Measurements from ENCODE around the gene ZNF330.

DNA sequence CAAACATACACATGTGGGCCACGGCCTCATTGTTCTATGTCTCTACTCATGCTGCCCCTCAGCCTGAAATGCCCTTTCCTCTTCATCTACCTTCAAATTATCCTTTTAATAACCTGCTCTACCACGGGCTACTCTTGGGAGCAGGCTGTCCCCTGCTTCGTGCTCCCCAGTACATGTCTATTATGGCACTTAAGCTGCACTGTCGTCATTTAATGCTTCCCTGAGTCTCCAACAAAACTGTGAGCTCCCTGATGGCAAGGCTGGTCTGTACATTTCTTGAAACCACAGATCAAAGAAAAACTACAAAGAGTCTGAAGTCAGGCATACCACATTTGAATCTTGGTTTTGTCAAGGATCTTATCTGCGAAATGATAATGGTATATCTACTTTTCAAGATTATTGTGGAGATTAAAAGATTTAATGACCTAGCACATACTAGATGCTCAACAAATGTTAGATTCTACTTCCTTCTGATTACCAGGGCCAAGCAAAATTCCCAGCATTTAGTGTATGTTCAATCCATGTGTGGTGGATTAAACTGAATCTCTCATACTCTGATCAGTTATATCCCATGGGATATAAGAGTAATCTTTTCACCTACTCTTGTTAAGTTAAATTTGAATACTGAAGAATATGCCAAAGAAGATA is 45.7 kb downstream of the MAML3 start:
- RRBS: no CpG with 5 or more reads among the region's 5 CpGs
CAGE:
- cytosol, long polyA plus RNA: no peak
- long polyA plus RNA: no peak
- nucleus, long polyA plus RNA: no peak

DNA sequence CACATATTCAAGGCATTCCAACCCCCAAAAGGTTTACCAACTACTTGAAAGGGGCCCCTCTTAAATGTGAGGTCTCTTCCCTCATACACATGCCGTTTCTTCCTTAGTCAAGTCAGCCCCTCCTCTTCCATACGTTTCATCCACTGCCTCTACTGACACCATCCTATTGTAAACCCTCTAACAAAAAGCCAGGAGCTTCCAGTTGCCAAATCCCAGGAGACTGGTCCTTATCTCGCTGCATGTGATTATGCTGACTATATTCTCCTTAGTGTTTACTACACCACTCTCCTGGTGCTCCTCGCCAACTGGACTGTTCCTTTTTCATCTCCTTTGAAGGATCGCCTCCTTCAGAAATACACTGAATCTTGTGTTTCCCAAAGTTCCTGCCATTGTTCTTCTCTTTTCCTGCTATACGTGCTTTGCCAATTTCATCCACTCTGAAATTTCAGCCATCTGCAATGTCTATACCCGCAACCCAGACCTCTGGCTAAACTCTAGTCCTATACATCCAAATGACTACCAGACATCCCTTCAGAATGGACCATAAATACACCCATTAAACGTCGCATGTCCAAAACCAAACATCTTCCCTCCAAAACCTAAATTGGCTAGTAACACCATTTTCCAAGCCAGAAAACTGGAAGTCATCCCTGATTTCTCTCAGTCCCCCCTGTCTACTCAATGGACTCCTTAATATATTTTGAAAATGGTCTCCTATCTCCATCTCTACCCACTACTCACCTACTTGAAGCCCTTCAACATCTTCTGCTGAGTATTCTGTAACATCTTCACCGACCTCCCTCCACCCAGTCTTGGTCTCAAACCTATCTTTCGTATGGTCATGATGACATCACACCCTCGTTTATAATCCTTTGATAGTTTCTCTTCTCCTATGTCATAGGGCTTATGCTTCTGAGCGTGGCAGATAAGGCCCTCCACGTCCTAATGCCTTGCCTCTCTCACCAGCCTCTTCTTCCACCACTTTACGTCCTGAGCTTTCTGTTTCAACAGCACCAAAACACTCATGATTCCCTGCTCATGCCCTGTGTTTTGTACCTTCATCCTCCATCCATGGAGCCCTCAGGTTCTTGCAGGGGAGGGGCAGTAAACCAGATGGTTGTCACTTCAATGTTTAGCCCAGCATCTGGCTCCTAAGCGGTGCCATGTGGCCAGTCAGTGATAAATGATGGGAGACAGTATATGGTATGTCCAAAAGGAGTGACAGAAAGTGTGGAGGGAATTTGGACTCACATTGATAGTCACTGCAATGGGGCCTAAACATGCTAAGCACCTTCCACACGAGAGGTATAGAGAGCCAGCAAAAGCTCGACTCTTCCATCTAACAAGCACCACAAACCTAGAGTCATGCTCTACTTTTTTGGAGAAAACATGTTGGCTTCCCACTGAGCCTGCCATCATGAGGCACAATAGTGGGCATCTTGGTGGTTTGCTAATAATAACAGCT is 27.3 kb downstream of the MAML3 start:
- RRBS: no CpG with 5 or more reads among the region's 18 CpGs
CAGE:
- cytosol, long polyA plus RNA: no peak
- long polyA plus RNA: no peak
- nucleus, long polyA plus RNA: no peak

DNA sequence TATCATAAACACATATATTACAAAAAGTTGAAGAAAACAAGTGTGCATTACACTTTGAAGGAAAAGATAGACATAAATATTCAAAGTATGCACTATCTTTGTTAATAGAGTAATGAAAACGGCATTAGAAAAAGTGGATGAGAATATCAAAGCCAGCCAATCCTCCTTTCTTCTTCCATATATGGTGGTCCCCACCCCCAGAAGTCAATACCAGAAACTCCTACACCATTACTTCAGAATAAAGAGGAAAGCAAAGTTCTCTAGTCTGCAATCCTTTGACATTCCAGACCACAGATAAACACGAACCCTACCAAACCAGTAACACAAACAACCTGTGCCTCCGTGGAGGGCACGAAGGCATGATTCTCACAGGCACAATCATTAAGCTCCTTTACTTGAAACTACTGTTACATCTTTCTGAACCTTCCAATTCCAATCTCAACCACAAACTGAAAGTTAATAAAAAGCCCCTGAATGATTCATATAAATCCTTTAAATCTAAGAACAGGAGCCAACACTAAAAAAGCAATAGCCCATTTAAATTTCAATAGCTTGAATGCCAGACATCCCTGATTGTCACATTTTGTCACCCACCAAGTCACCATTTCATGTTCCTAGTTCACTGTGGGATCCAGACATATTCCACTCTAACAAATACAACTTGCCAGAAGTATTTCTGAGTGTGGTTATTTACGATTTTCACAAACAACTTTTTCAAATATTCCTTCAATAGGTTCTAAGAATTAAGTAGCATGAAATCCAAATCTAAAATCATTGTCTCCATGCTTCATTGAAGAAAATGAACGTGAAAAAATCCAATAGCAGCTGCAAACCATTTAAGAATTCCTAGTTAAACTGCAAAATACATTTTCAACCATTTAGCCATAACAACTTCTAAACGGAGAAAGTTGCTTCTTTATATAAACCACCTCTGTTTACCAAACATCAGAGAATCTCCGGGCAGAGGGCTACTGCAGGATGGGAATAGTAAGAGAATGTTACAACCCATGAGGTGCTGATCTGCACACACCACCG is 16.1 kb downstream of the MAML3 start:
- RRBS: no CpG with 5 or more reads among the region's 9 CpGs
CAGE:
- cytosol, long polyA plus RNA: no peak
- long polyA plus RNA: no peak
- nucleus, long polyA plus RNA: no peak

GRCh38 chr4:140151432-140151722 is 2.6 kb downstream of the MAML3 start:
- RRBS: 1% methylated on average over 27 of the region's 38 CpGs
CAGE:
- cytosol, long polyA plus RNA: no peak
- long polyA plus RNA: no peak
- nucleus, long polyA plus RNA: no peak

DNA sequence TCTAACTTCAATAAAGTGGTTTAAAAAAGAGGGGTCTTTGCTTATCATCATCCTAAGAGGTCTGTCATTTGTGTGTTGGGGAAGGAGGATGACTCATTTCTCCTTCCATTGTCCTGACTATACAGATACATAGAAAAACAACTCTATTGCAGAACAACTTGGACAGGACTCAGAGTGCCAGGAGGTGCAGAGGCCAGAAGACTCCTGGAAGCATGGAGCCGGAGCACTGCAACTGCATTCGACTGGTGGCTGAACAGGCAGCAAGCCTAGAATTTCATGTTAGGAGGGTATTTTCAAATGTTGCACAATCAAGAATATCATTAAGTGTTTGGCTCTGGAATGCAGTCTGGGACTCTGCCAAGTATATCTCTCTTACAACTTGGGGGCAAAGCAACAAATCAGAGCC is 35.0 kb upstream of the MAML3 start:
- RRBS: no CpG with 5 or more reads among the region's 2 CpGs
CAGE:
- cytosol, long polyA plus RNA: no peak
- long polyA plus RNA: no peak
- nucleus, long polyA plus RNA: no peak

DNA sequence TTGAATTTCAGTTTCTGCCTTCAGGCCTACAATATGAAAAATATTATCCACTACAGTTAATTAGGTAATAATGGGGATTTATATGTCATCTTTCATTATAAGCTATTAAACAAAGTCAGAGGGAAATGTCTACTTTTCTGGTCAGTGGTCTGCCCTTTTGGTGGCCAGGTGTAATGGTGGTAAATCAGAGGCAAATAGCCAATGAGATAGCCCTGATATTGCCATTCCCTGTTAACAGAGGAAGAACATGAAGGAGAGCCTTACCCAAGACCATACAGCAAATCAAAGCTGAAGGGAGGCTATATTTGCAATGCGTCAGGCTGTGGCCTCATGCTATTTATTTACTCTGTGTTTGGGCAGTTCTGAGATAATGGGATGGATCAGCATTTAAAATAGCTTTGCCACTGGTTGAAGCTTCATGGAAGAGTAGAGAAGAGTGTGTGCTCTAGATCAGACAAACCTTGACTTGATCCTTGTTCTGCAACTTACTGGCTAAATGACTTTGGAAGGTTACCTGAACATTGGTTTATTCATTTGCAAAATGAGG is 73.3 kb upstream of the MAML3 start:
- RRBS: no CpG with 5 or more reads among the region's 1 CpG
CAGE:
- cytosol, long polyA plus RNA: no peak
- long polyA plus RNA: no peak
- nucleus, long polyA plus RNA: no peak

- RRBS: no CpG with 5 or more reads among the region's 4 CpGs
CAGE:
- cytosol, long polyA plus RNA: no peak
- long polyA plus RNA: no peak
- nucleus, long polyA plus RNA: no peak
Measured at GRCh38 chr4:140244175-140244755, 90.3 kb upstream of the MAML3 start.

GRCh38 chr4:140308297-140308920 is 65.0 kb upstream of the SCOC start:
- RRBS: no CpG with 5 or more reads among the region's 10 CpGs
CAGE:
- cytosol, long polyA plus RNA: no peak
- long polyA plus RNA: no peak
- nucleus, long polyA plus RNA: no peak

GRCh38 chr4:140642462-140642810 is 73.7 kb upstream of the UCP1 start:
- RRBS: no CpG with 5 or more reads among the region's 6 CpGs
CAGE:
- cytosol, long polyA plus RNA: no peak
- long polyA plus RNA: no peak
- nucleus, long polyA plus RNA: no peak

DNA sequence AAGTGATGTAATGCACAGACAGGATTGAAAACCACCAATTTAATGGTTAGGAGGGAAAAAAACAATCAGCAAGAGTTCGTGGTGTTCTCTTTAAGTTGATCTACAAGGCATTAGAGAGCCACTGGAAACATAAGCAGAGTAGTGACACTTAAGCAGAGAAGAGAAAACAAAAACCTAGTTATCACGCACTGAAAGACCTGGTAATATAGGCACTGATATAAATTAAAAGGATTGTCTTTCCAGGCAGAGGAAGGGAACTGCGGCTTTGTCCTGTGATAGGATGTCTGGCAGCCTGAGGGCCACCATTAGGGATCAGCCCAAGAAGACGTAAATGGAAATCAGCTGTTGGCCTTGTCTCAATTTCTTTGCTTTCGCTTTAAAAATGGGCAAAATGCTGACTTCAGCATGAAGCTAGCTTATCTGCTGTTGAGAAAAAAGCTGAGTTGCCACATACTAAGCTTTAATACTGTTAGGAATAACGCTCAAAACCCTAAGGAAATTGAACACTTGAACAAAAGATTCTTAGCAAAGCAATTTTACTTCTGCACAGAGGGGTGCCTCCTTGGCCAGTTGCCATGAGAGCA is 84.9 kb upstream of the UCP1 start:
- RRBS: no CpG with 5 or more reads among the region's 6 CpGs
CAGE:
- cytosol, long polyA plus RNA: no peak
- long polyA plus RNA: no peak
- nucleus, long polyA plus RNA: no peak

- RRBS: no CpG with 5 or more reads among the region's 6 CpGs
CAGE:
- cytosol, long polyA plus RNA: no peak
- long polyA plus RNA: no peak
- nucleus, long polyA plus RNA: no peak
Measured at GRCh38 chr4:140673541-140674105, 82.6 kb downstream of the TBC1D9 start.

DNA sequence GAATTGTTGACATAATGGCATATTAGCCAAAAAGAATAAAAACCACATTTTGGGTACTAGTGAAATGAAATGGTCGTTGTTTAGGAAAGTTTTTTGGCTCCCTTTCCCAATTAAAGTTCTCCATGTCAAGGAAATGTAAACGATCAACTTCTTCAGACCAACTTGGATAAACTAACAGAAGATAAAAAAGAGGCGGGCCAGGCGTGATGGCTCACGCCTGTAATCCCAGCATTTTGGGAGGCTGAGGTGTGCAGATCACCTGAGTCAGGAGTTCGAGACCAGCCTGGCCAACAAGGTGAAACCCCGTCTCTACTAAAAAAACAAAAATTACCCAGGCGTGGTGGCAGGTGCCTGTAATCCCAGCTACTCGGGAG is 60.2 kb downstream of the TBC1D9 start:
- RRBS: no CpG with 5 or more reads among the region's 9 CpGs
CAGE:
- cytosol, long polyA plus RNA: no peak
- long polyA plus RNA: no peak
- nucleus, long polyA plus RNA: no peak

DNA sequence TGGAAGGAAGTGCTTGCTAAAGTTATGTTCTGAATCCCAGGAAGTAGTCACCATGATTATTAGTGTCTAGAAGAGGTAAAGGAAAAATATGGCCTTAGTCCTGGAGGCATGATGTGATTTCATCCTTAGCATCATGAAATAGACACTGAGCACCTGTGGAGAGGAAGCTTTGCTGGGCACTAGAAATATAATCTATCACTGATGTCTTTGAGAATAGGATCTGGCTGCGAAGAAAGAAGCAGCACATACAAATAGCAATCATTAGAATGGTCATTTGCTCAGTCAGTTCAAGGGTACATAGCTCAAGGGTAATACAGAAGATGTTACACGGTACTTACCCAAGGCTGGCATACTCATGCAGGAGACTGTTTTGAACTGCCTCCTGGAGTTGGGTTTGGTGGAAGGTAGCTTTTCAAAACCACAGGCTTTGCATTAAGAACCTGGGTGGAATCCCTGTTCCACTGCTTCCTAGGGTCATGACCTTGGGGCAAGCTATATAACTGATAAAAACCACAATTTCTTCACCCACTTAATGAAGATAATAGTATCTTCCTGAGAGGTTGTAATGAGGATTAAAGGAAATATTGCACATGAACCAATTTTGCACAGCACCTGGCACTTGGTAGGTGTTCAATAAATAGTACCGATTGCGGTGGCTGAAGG is 36.6 kb downstream of the TBC1D9 start:
- RRBS: no CpG with 5 or more reads among the region's 4 CpGs
CAGE:
- cytosol, long polyA plus RNA: no peak
- long polyA plus RNA: no peak
- nucleus, long polyA plus RNA: no peak

- RRBS: no CpG with 5 or more reads among the region's 2 CpGs
CAGE:
- cytosol, long polyA plus RNA: no peak
- long polyA plus RNA: no peak
- nucleus, long polyA plus RNA: no peak
Measured at GRCh38 chr4:140982455-140982874, 150.8 kb downstream of the RNF150 start.

- RRBS: no CpG with 5 or more reads among the region's 2 CpGs
CAGE:
- cytosol, long polyA plus RNA: no peak
- long polyA plus RNA: no peak
- nucleus, long polyA plus RNA: no peak
Measured at GRCh38 chr4:141126434-141126835, 6.8 kb downstream of the RNF150 start.

- RRBS: 2% methylated on average over 4 of the region's 62 CpGs
CAGE:
- cytosol, long polyA plus RNA: no peak
- long polyA plus RNA: no peak
- nucleus, long polyA plus RNA: start-site peak on the plus strand at chr4:141220911-141220927, 59 and 97 reads in 2 replicates
Measured at GRCh38 chr4:141220531-141221791, at the start of gene ZNF330. TSS of gene ZNF330 (plus strand) at chr4:141220895.

GRCh38 chr4:141646968-141647560 is 10.7 kb downstream of the IL15 start:
- RRBS: no CpG with 5 or more reads among the region's 3 CpGs
CAGE:
- cytosol, long polyA plus RNA: no peak
- long polyA plus RNA: no peak
- nucleus, long polyA plus RNA: no peak

DNA sequence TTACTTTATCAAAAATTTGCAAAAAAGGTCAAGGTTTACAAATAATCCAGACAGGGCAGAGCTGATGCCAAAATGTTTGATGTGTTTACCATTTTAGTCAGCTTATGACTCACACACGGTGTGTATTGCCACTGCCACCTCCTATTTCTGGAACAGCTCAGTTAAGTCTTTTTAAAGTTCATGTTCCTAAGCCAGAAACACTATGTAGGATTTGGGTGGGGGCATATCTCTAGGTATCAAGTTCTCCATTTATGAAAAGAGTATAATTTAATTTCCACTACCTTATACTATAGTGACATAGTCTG is 580.5 kb downstream of the INPP4B start:
- RRBS: no CpG with 5 or more reads among the region's 1 CpG
CAGE:
- cytosol, long polyA plus RNA: no peak
- long polyA plus RNA: no peak
- nucleus, long polyA plus RNA: no peak

DNA sequence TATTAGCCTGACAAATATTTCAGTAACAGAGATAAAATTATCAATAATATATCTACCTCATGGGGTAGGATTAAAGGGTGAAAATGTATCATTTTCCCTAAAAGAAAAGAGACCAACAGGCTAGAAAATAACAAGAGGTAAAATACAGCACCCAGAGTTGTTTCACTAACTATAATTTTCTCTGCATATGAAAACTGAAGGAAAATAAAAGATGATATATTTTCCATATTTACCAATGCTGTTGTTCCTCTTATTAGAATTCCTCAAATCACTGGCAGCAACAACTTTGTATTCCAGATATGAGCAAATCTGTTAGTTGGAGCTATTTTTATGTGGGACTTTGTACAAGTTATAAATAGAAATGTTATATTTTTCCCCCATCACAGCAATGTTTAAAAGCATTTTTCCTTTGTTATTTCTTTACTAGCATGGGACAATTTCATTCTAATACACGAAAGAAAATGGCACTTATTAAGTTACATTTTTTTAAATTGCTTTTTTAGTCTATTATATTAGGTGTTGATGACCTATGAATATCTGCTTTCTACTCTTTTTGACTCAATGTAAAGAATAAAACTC is 540.4 kb downstream of the INPP4B start:
- RRBS: no CpG with 5 or more reads among the region's 1 CpG
CAGE:
- cytosol, long polyA plus RNA: no peak
- long polyA plus RNA: no peak
- nucleus, long polyA plus RNA: no peak

GRCh38 chr4:142473352-142474193 is 372.5 kb downstream of the INPP4B start:
- RRBS: 75% methylated on average over 2 of the region's 6 CpGs
CAGE:
- cytosol, long polyA plus RNA: no peak
- long polyA plus RNA: no peak
- nucleus, long polyA plus RNA: no peak

Measured in SK-N-SH (cell line).